ENCODE results near the gene HADH.

- PRO-cap = no peak
Measured at GRCh38 chr4:103077087-103077487, 526 bp upstream of the SLC9B2 start.

GRCh38 chr4:104491913-104492902 lies 2.5 kb downstream of the CXXC4 start:
- PRO-cap = bidirectional peak, plus-strand start at chr4:104492337, minus-strand start at chr4:104492052

DNA sequence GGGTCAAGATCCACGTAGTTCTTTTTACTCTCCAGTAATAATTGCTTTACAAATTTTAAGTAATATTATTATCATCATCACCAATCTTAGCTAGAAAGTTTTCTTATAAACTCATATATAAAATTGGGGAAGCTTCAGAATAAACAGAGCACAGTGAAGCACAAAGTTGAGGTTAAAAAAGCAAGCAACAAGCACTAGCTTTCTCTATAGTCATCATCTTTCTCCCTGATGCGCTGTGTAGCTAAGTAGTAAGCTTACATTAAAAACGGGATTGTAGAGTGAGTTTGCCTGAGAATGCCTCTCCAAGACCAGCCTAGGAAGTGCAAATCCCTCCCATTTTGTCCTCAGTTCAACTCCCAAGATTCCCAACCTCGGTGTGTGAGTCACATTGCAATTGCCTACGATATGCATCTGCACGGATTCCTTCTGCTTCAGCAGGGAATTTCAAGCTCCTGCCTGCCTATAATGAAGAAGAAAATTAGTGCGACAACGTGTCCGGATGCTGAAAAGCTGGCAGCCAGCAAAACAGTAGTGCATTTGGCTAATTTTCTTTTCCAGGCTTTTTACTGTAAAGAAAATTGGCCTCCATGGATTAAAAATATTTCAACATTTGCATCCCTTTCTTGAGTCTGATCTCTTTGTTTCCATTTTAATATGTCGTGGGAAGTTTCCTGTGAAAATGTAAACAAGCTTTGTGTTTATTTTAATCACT lies 58.6 kb upstream of the TET2 start:
- PRO-cap = no peak

- PRO-cap = unidirectional peak, minus-strand start at chr4:105147790
Measured at GRCh38 chr4:105147021-105148257, 763 bp downstream of the TET2 start.

- PRO-cap = no peak
Measured at GRCh38 chr4:105158673-105159212, 12.1 kb downstream of the TET2 start.

DNA sequence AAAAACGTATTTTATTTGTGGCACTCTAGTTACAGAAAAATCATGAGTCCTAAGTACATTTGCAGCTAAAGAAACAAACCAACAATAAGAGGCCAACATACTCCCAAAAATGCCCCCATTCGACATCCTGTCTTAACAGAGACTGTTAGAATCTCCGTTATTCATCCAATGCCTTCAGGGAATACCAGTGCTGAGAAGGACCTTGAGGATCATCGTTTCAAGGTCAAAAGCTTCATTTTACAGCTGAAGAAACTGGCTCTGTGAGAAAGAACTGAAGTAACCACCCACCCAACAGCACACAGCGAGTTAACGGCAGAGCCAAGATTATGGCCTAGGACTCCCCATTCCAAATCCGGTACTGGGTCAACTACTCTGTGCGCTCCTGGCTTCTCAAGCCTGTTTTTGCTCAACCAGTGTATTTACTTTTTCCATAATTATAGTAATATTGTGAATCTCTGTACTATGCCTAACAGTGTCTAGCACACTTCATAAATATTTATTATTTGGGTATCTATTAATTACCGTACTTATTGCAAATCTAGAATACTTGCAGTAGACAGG lies 1.9 kb downstream of the PPA2 start:
- PRO-cap = no peak

DNA sequence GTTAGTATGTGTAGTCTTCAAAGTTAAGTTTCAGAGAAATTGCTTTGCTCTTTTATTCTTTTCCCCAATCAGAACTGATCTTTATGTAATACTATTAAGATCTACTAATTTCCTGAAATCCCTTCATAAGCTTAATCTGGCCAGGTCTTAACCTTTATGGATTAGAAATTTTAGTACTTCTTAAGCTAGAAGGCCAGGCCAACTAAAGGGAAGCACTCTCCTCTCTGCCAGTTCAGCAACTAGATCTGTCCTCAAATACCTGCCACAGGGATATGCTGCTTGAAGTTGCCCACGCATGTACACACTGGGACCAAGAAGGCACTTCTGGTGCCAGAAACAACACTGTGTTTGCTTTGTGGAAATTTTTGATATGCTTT lies 7.5 kb downstream of the NPNT start:
- PRO-cap = no peak

DNA sequence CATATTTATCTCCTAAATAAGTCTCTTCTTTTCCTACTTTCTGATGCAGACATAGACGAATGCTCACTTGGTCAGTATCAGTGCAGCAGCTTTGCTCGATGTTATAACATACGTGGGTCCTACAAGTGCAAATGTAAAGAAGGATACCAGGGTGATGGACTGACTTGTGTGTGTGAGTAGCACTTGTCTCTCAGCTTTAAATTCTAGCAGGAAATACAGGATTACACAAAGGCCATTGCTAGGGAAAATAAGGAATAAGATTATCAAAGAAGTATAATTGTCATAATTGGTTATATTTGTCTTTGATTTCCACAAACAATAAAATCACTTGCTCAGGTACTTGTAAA lies 45.2 kb downstream of the NPNT start:
- PRO-cap = no peak

DNA sequence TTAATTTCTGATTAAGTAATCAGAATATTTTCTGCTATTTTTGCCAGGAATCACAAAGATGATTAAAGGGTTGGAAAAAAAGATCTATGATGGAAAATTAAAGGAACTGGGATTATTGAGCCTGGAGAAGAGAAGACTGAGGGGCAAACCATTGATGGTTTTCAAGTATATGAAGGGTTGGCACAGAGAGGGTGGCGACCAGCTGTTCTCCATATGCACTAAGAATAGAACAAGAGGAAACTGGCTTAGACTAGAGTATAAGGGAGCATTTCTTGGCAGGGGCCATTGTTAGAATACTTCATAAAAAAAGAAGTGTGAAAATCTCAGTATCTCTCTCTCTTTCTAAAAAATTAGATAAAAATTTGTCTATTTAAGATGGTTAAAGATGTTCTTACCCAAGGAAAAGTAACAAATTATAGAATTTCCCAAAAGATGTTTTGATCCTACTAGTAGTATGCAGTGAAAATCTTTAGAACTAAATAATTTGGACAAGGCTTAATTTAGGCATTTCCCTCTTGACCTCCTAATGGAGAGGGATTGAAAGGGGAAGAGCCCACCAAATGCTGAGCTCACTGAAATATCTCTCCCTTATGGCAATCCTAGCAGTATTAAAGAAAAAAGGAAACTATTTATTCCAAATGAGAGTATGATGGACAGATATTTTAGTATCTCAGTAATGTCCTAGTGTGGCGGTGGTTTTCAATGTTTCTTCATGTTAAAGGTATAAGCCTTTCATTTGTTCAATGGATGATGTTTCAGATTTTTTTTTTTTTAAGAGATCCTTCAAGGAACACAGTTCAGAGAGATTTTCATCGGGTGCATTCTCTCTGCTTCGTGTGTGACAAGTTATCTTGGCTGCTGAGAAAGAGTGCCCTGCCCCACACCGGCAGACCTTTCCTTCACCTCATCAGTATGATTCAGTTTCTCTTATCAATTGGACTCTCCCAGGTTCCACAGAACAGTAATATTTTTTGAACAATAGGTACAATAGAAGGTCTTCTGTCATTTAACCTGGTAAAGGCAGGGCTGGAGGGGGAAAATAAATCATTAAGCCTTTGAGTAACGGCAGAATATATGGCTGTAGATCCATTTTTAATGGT lies 75.4 kb downstream of the NPNT start:
- PRO-cap = no peak

DNA sequence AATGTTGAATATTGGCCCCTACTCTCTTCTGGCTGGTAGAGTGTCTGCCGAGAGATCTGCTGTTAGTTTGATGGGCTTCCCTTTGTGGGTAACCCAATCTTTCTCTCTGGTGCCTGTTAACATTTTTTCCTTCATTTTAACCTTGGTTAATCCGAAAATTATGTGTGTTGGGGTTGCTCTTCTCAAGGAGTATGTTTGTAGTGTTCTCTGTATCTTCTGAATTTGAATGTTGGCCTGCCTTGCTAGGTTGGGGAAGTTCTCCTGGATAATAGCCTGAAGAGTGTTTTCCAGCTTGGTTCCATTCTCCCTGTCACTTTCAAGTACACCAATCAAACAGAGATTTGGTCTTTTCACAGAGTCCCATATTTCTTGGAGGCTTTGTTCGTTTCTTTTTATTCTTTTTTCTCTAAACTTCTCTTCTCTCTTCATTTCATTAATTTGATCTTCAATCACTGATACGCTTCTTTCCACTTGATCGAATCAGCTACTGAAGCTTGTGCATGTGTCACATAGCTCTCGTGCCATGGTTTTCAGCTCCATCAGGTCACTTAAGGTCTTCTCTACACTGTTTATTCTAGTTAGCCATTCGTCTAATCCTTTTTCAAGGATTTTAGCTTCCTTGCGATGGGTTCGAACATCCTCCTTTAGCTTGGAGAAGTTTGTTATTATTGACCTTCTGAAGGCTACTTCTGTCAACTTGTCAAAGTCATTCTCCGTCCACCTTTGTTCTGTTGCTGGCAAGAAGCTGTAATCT lies 177.3 kb downstream of the NPNT start:
- PRO-cap = no peak

GRCh38 chr4:106119691-106120239 lies 196.2 kb downstream of the TBCK start:
- PRO-cap = no peak

- PRO-cap = no peak
Measured at GRCh38 chr4:106355354-106355718, 13.2 kb downstream of the GIMD1 start.

DNA sequence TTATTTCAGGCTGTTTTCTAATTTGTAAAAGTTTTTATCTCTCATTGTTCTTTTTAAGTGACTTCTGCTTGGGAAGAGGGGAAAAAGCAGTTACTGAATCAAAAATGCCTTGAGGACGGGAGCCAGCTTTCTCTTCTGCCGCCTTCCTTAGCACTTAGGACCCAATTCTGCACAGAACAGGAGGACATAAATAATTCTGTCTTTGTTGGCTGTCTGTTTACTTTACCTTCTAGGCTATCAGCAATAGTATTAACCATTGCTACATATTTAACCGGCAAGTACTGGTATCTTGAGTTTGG lies 46.6 kb downstream of the SGMS2 start:
- PRO-cap = unidirectional peak, minus-strand start at position 169 of the sequence

- PRO-cap = bidirectional peak, plus-strand start at chr4:107989856, minus-strand start at chr4:107989692
Measured at GRCh38 chr4:107989464-107989954, at the start of gene HADH. Gene HADH, plus strand, starts transcription at chr4:107989889.

GRCh38 chr4:108030210-108030839 lies 40.6 kb downstream of the HADH start:
- PRO-cap = no peak

DNA sequence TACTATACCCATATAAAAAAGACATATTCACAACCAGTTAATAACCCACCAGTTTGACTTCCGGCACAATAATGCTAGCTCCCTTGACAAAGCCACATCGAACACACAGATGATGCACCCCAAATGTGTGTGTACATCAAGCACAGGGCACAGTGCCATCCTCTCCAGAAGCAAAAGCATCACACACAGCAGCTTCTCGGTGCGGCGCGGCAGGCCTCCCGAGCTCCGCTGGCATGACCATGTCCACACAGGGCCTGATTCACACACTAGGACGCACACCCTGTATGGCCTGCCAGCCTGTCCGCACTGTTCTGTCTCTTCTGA lies 88.0 kb downstream of the LEF1 start:
- PRO-cap = no peak

DNA sequence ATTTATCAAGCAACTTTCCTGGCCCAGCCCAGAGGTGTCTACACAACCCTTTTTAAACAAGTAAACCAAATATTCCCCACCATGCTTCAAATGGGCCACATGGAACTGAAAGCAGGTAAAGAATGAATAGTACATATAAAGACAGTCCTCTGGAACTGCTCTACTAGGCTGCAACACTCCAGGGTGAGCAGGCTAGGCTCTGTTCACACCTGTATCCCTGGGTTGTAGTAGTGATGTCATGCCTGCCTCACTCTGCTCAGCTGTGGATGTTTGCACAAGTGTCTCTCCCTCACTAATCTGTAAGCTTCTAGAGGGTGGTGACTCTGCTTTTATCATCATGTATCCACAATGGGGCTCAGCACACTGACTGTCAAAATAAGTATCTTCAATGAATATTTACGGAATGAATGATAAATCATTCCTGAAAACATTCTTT lies 20.4 kb downstream of the LEF1 start:
- PRO-cap = no peak

GRCh38 chr4:108165393-108165995 lies 3.2 kb downstream of the LEF1 start:
- PRO-cap = no peak

- PRO-cap = no peak
Measured at GRCh38 chr4:108170510-108171135, 1.9 kb upstream of the LEF1 start.

GRCh38 chr4:108560394-108561264 lies 59.7 kb upstream of the RPL34 start:
- PRO-cap = no peak